ENCODE measurements around a stretch of chr18.

GRCh38 chr18:77899935-77900557 is 650.4 kb downstream of the GALR1 start:
- RRBS, result 3% methylated on average over 27 of the region's 57 CpGs

DNA sequence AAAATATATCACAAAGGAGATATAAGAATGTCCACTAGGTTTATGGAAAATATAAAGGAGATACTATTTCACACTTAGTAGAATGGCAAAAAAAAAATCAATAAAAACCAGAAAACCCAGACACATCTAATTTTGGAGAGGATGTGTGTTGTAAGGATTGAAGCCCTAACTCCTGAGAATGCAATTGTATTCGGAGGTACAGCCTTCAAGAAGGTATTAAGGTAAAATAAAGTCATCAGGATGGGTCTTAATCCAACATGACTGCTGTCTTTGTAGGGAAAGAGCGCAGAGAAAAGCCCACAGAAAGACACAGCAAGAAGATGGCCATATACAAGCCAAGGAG is 713.2 kb upstream of the SALL3 start:
- RRBS, result no CpG with 5 or more reads among the region's 2 CpGs

GRCh38 chr18:78978690-78979507 is 719 bp upstream of the SALL3 start:
- RRBS, result 5% methylated on average over 25 of the region's 105 CpGs

DNA sequence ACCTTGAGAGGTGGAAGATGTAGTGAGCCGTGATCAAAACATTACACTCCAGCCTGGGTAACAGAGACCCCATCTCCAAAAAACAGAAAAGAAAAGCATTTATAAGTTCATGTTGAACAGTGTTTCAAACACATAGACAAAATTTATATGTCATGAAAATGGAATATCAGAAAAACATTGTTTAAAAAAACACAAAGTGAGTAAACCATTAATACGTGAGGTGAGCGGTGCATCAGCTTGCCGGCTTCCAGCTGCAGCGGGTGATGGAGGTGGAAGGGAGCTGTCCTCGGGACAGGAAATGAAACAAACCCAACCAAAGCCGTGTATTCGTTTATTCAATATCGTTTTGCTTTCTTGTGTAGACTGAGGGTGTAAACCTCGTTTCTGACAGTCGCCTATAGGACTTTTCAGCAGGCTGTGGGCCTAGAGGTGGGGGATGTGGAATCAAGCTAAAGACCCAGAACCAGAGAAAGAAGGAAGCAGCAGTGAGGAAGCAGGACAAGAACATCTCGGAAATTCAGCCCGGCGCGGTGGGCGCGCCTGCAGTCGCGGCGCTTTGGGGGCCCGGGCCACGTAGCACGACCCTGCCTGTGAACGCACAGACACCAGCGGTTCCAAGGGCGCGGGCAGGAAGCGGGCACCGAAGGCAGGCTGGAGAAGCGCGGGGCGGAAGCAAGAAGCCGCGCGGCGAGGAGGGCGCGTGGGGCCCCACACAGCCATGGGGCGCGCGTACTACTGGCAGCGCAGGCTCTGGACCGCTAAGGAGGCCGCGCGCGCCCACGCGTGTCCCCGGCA is 868 bp upstream of the ATP9B start:
- RRBS, result 15% methylated on average over 10 of the region's 50 CpGs

GRCh38 chr18:79383597-79384561 is 11.9 kb upstream of the NFATC1 start:
- RRBS, result no CpG with 5 or more reads among the region's 25 CpGs

DNA sequence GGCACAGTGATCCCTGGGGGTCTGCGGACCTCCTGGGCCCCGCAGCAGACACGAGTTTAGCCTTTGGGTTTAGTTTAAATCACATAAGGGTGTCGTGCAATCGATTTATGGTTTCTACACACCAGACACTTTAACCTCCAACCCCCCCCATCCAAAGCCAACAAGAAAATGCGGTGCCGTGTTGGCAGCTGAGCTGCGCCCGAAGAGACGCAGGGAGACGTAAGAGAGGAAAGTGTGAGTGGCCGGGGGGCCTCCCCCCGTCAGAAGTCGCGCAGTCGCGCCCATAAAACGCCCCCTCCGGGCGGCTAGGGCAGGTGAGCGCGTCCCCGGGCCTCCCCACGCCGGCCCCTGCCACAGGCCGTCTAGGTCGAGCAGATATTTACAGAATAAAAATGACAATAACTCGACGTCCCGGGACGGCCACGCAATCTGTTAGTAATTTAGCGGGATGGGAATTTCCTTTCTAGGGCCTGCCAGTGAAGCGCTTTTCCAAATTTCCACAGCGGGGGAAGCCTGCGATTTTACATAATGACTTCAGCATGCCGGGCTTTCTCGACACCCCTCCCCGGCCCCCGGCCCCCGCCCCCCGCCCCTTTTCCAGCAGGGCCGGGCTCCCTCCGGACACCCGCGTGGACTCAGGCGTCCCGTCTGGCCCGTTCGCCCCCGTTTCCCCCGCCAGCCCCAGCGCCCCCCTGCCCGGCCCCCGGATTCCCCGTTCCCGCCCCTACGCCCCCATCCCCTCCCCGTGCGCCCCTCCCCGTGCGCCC is 729 bp upstream of the NFATC1 start:
- RRBS, result 1% methylated on average over 24 of the region's 62 CpGs

DNA sequence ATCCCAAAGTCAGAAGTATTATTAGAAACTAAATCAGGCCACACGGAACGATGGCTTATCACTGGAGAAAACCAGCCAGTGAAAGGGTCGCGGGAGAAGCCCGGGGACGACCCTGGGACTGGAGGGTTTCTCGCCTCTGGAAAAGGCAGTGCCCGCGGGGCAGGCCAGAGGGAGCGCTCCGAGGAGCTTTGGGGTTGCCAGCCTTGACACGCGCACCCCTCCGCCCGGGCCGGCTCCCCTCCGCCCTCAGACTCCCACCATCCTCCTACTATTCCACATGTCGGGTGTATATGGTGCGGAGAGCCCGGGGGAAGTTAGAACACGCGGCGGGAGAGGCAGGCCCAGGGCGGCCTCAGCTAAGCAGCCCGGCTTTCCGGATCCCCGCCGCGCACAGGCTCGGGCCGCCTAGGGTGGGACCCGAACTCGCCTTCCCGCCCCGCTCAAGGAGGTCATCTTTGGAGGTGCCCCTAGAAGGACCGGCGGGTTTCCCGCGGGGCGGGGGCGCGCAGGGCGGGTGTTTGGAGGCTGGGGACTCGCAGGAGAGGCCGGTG is 3.5 kb downstream of the NFATC1 start:
- RRBS, result 14% methylated on average over 24 of the region's 45 CpGs

DNA sequence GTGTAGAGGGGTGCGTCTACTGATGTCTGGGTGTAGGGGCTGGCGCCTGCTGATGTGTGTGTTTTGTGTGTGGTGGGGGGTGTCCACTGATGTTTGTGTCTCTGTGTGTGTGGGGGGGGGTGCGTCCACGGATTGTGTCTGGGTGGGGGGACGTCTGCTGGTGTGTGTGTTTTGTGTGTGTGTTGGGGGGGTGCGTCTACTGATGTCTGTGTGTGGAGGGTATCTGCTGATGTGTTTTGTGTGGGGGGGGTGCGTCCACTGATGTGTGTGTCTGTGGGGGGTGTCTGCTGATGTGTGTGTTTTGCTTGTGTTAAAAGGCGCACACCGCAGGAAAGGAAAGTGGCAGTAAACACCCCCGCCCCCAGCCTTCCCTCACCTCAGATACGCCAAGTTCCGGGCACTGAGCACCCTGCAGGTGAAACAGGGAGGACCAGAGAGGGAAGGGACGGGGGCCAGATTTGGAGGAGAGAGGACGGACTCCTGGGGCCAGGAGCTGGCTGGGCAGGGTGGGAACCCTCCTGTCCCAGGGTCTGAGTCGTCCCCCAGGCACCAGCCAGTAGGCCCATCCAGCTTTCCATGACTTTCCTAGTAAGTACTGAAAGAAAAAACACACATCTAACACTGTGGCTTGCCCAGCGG is 126.7 kb downstream of the NFATC1 start:
- RRBS, result no CpG with 5 or more reads among the region's 16 CpGs

GRCh38 chr18:79523136-79524203 is 127.7 kb downstream of the NFATC1 start:
- RRBS, result no CpG with 5 or more reads among the region's 26 CpGs

DNA sequence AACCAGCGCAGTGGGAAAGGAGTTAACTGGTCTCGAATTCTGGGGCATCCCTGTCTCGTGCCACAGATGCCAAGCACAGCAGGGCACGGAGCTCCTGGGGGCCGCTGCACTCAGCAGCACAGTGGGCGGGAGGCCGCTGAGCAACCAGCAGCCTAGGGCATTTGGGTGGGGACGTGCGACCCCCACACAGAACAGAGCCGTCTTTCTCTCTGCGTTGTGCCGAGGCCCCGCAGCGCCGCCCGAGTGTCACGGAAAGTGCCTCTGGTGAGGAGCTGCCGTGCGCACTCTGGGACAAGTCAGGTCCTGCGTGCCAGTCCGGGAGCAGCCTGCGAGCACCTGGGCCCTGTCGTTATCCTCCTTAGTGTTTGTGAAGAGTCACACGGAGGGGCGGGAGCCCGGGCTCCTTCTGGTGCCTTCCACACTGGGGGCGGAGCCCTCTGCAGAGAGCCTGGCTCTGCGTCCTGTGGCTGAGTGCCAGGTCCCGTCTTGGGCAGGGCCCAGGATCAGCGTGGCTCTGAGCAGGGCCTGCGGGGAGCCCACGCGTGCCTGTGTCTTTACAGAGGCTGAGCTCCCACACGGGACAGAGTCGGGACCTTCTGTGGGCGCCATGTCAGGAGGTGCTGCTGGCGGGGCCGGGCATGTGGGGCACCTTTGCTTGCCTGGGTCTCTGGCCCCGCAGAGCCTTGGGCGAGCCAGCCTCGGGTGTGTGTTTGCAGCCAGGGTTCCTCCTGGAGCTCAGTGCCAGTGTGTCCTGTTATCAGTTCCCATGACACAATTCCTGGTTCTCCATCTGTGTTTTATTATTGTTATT is 130.4 kb downstream of the NFATC1 start:
- RRBS, result 14% methylated on average over 6 of the region's 41 CpGs

- RRBS, result no CpG with 5 or more reads among the region's 18 CpGs
Observed at GRCh38 chr18:79681433-79682227, 2.0 kb downstream of the CTDP1 start.

DNA sequence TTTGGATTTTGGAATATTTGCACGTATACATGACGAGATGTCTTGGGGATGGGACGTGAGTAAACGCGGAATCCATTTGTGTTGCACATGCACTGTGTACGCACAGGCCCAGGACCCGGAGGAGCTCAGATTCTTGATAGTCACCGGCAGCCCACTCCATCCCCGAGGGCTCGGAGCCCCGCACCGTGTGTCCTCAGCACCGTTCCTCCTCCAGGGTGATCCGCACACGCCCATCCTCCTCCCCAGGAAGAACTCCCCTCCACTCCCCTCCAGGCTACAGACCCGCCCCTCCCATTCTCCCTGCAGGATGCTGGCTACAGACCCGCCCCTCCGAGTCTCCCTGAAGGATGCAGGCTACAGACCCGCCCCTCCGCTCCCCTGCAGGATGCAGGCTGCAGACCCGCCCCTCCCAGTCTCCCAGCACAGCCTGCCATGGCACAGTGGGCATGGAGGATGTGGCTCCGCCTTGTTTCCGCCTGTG is 14.0 kb downstream of the CTDP1 start:
- RRBS, result no CpG with 5 or more reads among the region's 23 CpGs

- RRBS, result 3% methylated on average over 5 of the region's 16 CpGs
Observed at GRCh38 chr18:79856598-79856945, 58.8 kb downstream of the KCNG2 start.

- RRBS, result 62% methylated on average over 11 of the region's 55 CpGs
Observed at GRCh38 chr18:79899383-79899904, 52.0 kb downstream of the SLC66A2 start.

GRCh38 chr18:79899905-79900381 is 51.5 kb downstream of the SLC66A2 start:
- RRBS, result no CpG with 5 or more reads among the region's 20 CpGs

DNA sequence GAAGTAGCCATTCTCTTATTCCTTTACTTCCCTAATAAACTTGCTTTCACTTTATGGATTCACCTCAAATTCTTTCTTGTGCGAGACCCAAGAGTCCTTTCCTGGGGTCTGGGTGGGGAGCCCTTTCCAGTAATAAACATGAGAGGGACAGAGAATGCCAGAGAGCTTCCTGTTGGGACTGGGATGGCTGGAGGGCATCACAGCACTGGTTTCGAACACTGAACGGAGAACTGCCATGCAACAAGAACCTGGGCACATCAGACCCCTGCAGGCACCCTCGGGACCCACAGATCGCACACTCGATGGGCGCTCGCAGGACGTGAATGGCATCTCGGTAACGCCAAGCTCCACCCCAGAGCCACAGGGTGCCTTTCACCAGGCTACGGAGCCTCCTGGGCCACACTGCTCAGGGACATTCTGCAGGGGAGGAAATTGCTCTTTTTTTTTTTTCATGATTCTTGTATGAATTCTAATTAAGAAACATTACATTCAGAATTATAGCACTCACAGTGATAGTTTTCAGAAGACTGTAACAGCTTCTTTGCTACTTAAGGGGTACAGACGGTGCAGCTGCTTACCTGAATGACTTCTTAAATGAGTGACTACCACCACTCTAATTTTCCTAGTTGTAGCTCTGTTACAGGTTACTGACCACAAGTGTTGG is 25.1 kb downstream of the SLC66A2 start:
- RRBS, result no CpG with 5 or more reads among the region's 13 CpGs

GRCh38 chr18:80009481-80010811 is 21.6 kb upstream of the TXNL4A start:
- RRBS, result no CpG with 5 or more reads among the region's 21 CpGs

DNA sequence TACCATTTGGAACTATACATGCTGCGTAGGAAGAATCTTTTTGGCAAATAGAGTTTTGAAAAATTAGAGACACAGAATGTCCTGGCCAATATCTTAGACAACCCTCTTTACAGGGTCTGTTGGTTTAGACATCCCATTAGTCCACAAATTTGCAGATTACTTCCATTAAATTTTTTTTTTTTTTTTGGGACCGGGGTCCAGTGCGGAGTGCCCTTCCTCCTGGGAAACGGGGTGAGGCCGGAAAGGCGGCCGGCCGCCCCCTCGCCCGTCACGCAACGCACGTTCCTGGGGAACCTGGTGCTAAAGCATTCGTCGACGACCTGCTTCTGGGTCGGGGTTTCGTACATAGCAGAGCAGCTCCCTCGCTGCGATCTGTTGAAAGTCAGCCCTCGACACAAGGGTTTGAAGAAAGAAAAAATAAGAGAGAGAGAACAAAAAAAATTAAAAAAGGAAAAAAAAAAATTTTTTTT is 21.5 kb upstream of the RBFA start:
- RRBS, result 47% methylated on average over 2 of the region's 21 CpGs

GRCh38 chr18:80108660-80108957 is 453 bp upstream of the ADNP2 start:
- RRBS, result no CpG with 5 or more reads among the region's 2 CpGs

GRCh38 chr18:80159778-80160002 is 50.6 kb downstream of the ADNP2 start:
- RRBS, result no CpG with 5 or more reads among the region's 27 CpGs